Cytotoxic T cell (primary cell): ENCODE measurements around the genes PHAX, TEX43, MARCHF3, MEGF10 and SLC12A2.

- PRO-cap, 2 experiments, result peak in 2 of 2 experiments; most common plus-strand start chr5:126450614 (in 1); most common minus-strand start chr5:126450495 (in 1)
Measured at GRCh38 chr5:126450293-126450886, 27.2 kb downstream of the GRAMD2B start.

- PRO-cap, 2 experiments, result no peak in any of the 2 experiments
Measured at GRCh38 chr5:126477491-126477972, 54.3 kb downstream of the GRAMD2B start.

GRCh38 chr5:126523666-126524654 lies 71.1 kb downstream of the ALDH7A1 start:
- PRO-cap, 2 experiments, result no peak in any of the 2 experiments

- PRO-cap, 2 experiments, result peak in 2 of 2 experiments; most common plus-strand start chr5:126600947 (in 2); most common minus-strand start chr5:126600729 (in 1)
Measured at GRCh38 chr5:126600013-126601168, at the start of gene PHAX. Gene PHAX (plus strand): TSS chr5:126600947.

GRCh38 chr5:126631343-126631880 lies at the start of gene TEX43:
Gene TEX43 (plus strand): TSS chr5:126631705.
- PRO-cap, 2 experiments, result no peak in any of the 2 experiments

DNA sequence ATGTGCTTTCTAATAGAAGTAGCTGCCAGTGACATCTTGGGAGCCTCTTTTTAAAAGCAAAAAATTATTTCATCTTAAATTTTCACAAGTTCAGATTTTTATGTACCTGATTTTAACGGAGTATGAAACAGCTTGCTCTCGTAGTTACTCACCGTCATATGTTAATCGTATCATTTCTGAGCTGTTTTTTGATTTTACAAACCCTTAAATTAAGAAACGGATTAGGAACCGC lies 877 bp upstream of the LMNB1 start:
- PRO-cap, 2 experiments, result peak in 1 of 2 experiments; most common minus-strand start position 160 of the sequence (in 1)

- PRO-cap, 2 experiments, result no peak in any of the 2 experiments
Measured at GRCh38 chr5:126846489-126846775, 69.5 kb downstream of the LMNB1 start.

DNA sequence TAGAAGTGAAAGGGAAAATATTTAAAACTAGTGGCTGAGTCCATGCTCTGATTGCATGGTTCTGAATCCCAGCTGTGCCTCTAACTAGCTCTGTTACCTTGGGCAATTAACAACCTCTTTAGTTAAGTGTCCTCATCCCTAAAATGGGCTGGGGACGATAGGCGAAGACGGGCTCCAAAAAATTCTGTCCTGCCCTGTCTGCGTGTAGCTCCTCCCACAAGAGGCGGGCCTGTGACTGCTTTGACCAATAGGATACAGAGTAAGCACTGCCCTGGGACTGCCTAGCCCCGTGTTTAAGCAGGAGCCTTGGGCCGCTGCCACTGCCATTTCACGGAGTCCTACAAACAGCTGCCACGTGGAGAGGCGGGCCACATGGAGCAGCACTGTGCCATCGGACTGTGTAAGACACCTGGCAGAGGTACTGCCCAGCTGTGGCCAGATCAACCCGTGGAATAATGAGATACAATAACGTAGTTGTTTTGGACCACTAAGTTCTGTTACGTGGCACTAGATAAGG lies 87.0 kb downstream of the LMNB1 start:
- PRO-cap, 2 experiments, result no peak in any of the 2 experiments

GRCh38 chr5:126886941-126887677 lies 110.2 kb downstream of the LMNB1 start:
- PRO-cap, 2 experiments, result no peak in any of the 2 experiments

DNA sequence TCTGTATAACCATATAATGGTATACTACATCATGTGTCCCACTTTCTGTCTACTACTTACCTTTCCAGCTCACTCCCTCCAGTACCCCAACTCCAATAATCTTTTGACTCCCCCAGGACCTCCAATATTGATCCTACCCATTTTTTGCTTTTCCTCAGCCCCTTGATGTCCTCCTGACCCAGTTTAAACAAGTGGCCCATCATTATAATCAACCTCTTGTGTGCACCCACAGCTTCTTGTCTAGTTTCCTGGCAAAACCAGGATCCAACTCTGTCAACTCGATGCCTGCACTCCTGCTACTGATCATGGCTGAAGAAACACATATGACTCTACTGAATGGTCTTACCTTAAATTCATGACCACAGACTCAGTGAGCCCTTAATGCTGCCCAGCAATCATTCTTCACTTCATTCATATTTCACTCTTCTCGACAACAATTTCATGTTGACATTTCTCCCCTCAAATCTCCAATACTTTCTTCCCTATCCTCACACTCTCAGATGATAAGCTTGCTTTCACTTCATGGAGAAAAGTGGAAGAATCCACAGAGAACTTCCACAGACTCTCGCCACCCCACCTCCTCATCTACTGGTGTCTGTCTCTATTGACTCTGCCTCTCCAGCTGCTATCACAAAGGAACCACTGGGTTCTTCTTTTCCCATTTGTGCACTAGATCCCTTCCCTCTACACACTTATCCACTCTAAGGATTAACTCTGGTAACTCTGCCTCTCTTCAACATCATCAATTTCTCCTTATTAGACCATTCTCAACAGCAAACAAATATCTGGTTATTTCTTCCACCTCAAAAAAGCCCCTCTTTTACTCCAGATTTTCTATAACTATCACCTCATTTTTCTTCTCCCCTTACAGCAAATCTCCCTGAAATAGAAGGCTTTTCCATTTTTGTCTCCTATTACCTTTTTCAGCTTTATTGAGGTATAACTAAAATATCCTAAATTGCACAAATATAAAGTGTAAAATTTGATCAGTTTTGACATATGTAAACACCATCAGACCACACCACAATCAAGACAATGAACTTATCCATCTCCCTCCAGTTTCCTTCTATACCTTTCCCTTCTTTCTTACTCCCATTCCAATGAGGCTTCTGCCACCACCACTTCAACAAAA lies 80.1 kb downstream of the MARCHF3 start:
- PRO-cap, 2 experiments, result no peak in any of the 2 experiments

DNA sequence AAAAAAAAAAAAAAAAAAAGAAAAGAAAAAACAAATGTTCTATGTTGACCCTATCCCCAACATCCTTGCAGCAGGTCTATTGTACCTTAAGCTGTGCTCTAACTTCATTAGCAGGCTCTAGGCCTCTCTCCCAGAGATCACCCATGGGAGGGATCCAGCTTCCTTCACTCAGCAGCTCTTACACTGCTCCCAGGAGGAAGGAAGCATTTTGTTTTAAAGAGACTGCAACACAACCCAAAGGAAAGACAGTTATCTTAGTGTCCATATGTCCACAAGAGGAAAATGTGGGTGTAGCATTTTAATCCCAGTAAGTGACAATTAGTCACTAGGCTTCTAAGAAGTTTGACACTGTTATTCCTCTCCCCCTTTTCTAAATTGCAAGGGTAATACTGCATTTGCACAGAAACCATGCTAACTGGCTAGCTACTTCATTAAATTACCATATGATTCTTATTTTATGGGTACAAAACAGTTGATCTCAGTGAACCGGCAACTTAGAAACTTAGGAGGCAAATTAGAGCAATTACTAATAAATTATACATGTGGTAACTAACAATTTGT lies 58.8 kb downstream of the MARCHF3 start:
- PRO-cap, 2 experiments, result no peak in any of the 2 experiments

GRCh38 chr5:127030496-127031405 lies at the start of gene MARCHF3:
Gene MARCHF3 (minus strand): TSS chr5:127030558.
- PRO-cap, 2 experiments, result peak in 2 of 2 experiments; most common plus-strand start chr5:127030764 (in 1); most common minus-strand start chr5:127030558 (in 2)

GRCh38 chr5:127290451-127290965 lies at the start of gene MEGF10:
Gene MEGF10 (plus strand): TSS chr5:127290796.
- PRO-cap, 2 experiments, result no peak in any of the 2 experiments

- PRO-cap, 2 experiments, result no peak in any of the 2 experiments
Measured at GRCh38 chr5:127941369-127942043, 142.1 kb upstream of the SLC12A2 start.

- PRO-cap, 2 experiments, result no peak in any of the 2 experiments
Measured at GRCh38 chr5:127959479-127959925, 124.1 kb upstream of the SLC12A2 start.

DNA sequence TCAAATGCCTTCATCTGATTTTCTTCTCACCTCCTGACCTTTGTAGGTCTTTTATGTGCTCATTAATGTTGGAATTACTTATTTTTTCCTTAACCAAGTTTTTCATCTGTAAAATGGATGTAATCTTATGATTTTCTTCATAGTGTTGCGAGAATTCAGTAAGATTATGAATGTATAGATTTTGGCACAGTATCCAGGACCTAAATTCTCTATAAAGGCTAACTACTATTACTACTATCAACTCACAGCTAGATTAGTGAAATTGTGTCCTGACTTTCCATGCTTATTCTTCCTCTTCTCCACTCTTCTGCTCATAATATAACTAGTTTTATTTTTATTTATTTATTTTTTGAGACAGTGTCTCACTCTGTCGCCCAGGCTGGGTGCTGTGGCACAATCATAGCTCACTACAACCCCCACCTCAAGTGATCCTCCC lies 4.2 kb upstream of the SLC12A2 start:
- PRO-cap, 2 experiments, result peak in 1 of 2 experiments; most common minus-strand start position 205 of the sequence (in 1)

DNA sequence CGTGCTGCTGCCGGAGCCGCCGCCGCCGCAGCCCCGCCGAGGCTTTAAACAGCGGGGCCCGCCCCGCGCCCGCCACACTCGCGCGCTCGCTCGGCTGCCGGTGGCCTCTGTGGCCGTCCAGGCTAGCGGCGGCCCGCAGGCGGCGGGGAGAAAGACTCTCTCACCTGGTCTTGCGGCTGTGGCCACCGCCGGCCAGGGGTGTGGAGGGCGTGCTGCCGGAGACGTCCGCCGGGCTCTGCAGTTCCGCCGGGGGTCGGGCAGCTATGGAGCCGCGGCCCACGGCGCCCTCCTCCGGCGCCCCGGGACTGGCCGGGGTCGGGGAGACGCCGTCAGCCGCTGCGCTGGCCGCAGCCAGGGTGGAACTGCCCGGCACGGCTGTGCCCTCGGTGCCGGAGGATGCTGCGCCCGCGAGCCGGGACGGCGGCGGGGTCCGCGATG lies at the start of gene SLC12A2:
TSS of gene SLC12A2 (plus strand) at position 75 of the 438 bp plus-strand sequence.
- PRO-cap, 2 experiments, result peak in 2 of 2 experiments; most common plus-strand start position 75 of the sequence (in 2)

DNA sequence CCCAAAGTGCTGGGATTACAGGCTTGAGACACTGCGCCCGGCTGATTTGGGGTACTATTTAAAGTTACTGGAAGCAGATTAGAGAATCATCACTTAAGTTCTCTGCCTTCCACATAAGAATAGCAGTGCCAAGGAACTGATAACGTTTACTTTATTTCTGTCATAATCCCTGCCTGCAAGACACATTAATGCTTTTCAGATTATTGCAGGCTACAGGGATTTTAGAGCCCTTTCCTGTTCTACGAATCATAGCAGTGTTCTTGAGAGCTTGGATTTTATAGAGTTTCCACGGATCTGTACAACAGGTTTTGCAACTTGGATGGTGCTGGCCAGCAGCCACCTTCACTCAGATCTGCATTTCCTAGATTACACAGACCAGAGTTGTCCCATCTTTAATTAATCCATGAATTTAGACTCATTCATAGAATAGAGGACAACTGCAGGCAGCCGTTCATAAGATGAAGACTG lies 38.0 kb downstream of the SLC12A2 start:
- PRO-cap, 2 experiments, result no peak in any of the 2 experiments

GRCh38 chr5:128171439-128171810 lies 87.9 kb downstream of the SLC12A2 start:
- PRO-cap, 2 experiments, result no peak in any of the 2 experiments

- PRO-cap, 2 experiments, result no peak in any of the 2 experiments
Measured at GRCh38 chr5:128538871-128539493, 937 bp upstream of the FBN2 start.